Left common carotid artery plus branches (tissue), 1 donor: ENCODE measurements around the genes COX14, METTL7A and GALNT6.

- PRO-cap = no peak
These were observed 4.8 kb upstream of the AQP2 start for GRCh38 chr12:49945341-49946516.

DNA sequence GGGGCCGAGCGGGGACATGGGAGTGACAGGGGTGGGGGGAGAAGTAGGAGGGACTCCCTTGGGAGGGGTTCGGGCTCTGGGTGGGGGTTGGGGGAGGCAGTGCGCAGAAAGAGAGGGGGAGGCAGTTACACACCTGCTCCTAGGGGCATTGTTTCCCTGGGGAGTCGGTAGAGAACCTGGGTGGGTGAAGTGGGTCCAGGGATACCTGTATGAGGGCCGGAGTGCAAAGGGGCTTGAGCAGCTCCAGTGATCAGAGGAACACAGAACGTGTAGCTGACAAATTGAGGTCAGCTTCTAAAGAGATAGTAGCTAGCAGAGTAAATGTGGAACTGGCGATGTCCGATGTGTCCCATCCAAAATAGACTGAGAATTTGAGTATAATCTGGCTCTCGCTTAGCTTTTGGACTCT is 447 bp downstream of the SMARCD1 start:
- PRO-cap = no peak

DNA sequence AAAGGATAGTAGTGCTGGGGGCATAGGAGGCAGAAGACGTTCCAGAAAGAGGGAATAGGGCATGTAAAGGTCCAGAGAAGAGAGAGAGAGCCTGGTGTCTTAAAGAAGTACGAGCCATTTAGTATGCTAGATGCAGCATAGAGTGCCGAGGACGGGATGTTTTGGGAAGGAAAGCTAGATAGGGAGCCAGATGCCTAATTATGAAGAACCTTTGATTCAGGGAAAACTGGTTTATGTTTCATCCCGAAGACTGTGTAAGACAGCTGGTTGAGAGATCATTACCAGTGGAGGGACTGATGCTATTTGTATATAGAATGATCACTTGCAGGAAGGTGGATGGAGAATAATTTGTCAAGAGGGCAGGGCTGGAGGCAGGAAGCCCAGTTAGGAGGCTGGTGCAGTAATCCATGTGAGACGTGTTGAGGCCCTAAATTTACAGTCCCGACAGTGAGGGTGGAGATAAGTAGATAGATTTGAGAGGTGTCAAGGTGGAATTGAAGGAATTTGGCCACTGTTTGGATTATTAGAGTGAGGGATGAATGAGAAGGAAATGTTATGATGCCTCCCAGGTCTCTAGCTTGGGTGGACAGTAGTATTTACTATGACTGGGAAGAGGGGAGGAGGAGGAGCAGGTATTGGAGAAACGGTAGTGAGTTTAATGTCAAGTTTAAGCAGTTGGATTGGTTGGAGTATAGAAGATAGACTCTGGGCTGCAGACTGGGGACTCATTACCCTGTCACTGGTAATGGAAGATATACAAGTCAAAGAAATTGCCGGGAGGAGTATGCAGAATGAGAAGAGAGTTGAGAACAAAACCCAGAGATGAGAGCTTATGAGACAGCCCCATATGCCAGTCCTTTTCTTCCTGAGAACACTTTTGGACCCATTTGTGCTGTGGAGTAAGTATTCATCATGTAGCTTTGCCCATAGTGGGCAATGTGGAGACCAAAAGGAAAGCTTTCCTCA is 7.9 kb upstream of the GPD1 start:
- PRO-cap = no peak

DNA sequence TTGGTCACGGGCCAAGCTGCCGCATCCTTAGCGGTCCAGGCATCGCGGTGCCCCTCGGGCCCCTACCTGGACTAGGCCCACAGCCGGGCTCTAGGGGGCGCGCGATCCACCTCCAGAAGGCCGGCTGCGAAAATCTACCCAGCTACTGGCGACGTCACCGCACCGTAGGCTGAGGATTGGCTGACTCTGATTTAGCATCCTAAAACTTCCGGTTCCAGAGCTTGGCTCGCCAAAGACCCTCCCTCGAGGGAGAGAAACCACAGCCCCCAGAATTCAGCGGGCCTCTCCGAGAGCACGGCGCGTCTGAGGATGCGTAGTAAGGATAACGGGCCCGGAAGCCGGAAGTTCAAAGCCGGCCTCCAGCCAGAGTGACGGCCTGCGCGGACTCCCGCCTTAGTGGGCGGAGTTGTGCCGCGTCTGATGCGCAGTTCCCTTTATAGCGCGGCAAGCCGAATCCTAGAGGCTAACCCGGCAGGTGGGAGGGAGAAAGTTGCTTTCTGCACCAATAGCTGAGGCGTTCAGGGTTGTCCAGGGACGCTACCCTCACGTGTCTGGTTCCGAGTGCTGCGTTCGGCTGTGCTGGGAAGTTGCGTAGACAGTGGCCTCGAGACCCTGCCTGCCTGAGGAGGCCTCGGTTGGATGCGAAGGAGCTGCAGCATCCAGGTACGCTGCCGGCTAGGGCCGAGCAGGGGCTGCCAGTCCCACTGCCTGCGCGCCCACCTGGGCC is at the start of gene COX14:
Gene COX14, plus strand, starts transcription at position 598 of the 727 bp plus-strand sequence.
- PRO-cap = unidirectional peak, plus-strand start at position 598 of the sequence

DNA sequence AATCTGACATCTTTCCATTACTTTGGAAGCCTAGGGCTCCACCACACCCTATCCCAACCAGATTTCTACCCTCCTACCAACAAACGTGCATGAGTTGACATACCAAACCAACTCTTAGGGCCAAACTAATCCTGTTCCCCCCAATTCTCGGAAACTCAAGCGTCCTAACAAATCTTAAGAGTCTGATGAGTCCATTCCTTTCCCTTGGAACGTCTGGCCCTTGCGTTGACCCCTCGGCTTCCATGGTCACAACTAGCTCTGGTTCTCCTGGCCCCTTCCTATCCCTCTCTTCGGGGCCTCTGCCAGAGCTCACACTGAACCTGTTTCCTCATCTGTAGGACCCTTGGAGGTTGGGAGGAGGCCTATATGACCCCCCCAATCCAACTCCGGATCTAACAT is 707 bp downstream of the CERS5 start:
- PRO-cap = no peak

DNA sequence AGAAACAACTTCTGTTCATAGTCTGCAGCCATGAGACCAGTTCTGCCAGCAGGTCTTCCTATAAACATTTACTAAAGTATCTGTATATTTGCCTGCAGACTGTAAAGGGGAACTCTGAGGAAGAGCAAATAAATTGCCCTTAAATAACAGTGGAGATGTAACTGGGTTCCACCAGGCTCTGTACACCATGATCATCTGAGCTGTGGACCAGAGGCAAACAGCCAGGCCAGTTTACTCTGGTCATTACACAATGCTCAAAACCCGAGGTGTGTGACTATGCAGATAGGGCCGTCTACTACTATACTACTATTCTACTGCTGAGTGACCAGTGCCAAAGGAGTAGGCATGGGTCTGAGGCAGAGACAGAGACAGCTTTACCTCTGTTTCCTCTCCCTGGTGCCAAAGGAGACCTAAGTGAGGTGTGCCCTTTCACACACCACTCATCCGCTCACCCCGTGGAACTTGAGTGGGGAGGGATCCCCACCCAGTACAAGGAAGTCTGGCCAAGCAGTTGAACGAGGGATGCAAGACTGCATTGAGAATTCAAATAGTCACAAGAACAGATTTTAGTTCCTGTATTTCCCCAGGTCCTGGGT is 21.2 kb upstream of the CERS5 start:
- PRO-cap = no peak

DNA sequence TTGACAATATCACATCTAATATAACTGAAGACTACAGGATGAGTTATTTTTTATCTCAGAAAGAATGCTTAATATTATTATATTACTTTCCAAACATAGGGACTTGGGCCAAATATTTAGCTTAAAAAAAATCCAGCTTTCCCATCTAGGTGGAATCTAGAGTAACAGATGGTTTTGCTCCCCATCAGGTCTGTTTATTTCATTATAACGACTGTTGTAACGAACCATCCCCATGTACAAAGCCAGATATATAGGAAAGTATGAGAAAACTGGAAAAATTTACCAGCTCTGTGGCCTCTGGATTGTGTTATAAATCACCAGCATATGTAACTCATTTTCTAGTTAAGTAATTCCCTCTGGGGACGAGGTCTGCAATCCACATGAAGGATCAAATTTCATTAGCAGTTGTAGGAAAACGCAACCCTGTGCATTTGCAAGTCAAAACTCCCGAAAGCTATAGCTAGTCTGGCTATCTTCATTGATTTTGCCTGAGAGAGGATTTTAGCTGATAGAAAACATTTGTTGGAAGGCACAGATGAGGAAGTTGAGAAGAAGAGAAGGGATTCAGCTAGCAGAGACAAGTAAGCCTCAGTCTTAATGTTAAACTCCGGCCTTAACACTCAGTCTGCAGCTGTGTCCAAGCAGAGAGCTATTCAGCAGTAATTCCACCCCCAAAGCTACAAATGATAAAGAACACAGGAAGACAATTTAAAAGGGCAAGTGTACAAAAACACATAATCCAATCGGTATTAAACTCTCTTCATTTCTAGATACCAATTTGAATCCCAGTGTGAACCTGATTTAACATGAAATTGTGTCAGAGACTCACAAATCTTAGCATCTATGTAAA is 54.1 kb upstream of the CERS5 start:
- PRO-cap = no peak

GRCh38 chr12:50246375-50247657 is 36.5 kb downstream of the LIMA1 start:
- PRO-cap = no peak

DNA sequence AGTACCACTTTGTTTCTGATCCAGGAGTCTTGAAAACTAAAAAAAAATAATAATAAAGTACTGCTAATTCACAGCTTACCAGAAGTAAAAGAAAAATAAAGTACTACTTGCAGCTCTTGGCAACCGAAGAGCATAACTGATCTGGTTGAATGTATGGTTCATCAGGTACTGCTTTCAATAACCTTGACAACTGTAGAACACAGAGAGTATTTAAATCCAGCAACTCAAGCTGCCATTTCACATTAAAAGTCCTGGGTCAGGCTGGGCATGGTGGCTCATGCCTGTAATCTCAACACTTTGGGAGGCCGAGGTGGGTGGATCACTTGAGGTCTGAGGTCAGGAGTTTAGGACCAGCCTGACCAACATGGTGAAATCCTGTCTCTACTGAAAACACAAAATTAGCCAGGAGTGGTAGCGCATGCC is 33.6 kb downstream of the LIMA1 start:
- PRO-cap = no peak

DNA sequence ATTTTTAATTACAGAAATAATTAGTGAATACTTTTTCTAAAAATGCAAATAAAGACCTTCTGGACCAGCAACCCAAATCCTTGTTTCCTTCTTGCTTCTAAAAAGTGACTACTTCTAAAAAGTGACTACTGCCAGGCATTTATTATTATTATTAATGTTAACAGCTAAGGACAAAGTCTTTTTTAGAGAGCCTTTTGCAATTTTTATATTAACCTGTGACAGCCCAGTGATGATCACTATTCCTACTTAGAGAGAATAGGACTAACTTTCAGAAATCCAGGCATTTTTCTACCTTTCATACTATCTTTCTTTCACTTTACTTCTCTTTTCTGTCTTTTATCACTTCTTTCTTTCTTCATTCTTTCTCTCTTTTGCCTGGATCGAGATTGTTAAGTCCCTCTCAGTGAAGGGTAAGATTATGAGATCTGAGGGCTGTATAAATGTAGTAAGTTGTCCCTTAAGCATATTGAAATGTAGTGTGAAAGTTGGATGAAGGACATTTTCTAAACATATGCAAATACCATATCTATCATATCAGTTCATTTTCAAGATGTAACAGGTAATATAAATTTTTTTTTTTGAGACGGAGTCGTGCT is 48.3 kb upstream of the DIP2B start:
- PRO-cap = no peak

DNA sequence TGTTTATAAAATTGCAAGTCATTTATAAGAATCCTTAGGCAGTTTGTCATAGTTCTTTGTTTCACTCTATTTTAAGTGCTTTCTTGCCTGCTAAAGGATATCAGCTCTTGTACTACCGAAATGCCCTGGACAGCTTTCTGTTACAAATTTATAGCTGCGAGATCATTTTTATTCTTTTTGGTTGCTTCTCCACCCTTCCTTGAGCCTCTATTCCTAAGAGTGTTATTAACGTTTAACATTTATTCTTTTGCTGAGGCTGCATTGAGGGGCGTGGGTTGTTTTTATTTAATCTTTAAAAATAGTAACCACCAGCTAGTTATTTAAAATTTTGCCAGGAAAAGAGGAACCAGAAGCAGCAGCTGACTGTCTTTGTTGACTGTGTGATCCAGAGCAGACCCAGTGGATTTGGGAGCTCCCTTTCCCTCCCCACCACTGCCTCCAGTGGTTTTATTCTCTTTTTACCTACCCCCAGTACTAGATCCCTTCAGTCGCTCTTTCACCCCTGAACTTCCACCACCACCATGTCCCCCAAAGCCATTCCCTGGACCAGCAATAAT is 106.5 kb downstream of the DIP2B start:
- PRO-cap = no peak

GRCh38 chr12:50614237-50614815 is 109.5 kb downstream of the DIP2B start:
- PRO-cap = no peak

DNA sequence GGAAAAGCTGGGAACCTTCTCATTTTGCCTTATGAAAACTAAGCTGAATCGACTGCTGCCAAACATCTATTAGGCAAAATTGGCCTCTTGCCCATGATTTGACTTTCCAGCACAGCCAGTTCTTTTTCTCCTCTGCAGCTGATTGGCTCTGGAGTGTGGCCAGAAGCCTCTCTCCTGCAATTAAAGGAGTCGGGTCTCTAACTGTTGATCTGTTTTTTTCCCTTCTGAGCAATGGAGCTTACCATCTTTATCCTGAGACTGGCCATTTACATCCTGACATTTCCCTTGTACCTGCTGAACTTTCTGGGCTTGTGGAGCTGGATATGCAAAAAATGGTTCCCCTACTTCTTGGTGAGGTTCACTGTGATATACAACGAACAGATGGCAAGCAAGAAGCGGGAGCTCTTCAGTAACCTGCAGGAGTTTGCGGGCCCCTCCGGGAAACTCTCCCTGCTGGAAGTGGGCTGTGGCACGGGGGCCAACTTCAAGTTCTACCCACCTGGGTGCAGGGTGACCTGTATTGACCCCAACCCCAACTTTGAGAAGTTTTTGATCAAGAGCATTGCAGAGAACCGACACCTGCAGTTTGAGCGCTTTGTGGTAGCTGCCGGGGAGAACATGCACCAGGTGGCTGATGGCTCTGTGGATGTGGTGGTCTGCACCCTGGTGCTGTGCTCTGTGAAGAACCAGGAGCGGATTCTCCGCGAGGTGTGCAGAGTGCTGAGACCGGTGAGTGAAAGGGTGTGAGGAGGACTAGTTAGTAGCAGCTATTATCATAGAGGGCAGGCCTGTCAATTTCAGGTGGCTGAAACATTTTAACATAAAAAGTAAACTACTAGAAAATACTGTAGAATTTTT is at the start of gene METTL7A:
Gene METTL7A, plus strand, starts transcription at position 208 of the 858 bp plus-strand sequence.
- PRO-cap = no peak

GRCh38 chr12:51005112-51006167 is 20.7 kb downstream of the SLC11A2 start:
- PRO-cap = no peak

DNA sequence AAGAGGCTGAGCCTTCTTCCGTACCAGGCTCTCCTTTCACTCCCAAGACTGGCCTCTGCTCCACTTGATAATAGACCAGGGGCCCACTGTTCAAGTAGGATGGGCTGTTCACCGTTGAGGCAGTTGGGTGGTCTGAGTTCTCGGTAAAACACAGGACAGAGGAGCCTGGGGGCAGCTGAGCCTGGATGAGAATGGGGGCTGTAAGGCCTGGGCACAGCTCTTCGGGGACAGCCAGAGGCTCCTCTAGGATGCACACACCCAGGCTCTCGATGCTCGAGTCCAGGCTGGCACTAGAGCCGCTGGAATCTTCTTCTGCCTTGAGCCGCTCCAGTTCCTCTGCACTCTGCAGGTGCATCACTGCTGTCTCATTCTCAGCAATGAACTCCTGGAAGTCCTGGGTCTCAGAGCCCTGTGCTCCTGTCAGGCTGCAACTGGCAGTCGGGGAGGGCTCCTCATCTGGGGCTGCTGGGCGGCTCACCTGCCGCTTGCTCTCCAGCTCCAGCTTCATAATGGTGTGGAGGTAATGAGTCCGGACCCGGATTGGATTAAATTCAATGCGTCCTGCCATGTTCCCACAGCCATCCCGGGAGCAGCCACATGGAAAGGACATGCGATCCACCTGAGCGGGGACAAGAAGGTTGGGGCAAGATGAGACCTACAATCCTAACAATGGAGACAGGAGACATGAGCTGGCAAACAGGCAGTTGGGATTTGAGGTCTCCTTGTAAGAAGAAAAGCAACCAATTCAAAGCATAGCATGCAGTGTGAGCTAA is 16.1 kb downstream of the LETMD1 start:
- PRO-cap = no peak

DNA sequence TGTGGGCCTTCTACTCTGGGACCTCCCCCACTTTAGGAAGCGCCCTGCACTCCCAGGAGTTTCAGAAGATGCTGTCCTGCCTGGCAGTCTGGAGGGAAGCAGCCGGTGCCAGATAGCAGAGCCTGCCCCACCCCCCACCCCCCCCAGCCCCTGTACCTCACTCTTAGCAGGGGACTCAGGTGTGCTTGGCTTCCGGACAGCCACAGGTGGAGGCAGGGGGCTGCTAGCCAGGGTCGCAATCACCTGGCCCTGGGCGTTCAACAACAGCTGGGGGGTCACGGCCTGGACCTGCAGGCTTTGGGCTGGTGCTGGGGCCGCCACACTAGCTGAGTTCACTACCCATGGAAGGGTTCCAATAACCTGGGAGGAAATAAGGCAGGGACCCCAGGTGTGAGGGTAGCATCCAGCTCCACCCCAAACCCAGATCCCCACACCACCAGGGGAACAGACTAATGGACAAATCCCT is 22.0 kb downstream of the POU6F1 start:
- PRO-cap = no peak

GRCh38 chr12:51323204-51323916 is 614 bp downstream of the BIN2 start:
- PRO-cap = no peak

- PRO-cap = no peak
These were observed at the start of gene GALNT6 for GRCh38 chr12:51390664-51391580. Gene GALNT6 (minus strand): TSS chr12:51391406.

- PRO-cap = no peak
These were observed 3.1 kb upstream of the ANKRD33 start for GRCh38 chr12:51884794-51885142.

- PRO-cap = no peak
These were observed 13.7 kb downstream of the ACVRL1 start for GRCh38 chr12:51920907-51921516.